Placental epithelial cell (primary cell): Measurements from ENCODE around the gene RGS16.

DNA sequence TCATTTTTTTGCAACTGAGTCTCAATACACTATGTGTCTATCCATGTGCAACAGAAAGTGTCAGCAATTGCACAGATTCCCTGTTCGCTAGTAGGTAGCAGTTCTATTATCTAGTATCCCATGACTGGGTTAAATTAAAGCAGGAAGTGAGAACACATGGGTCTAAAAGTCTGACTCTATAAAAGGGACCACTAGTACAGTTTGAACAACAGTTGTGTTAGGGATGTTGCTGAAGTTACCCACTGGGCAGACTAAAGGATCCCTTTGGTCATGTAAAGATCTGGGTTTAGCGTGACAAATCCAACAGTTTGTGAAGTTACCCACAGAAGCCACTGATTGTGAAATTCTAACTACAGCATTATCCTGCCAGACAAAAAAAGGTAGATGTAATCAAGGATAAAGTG lies 5.6 kb downstream of the QSOX1 start:
- CAGE, long polyA plus RNA, result no peak

DNA sequence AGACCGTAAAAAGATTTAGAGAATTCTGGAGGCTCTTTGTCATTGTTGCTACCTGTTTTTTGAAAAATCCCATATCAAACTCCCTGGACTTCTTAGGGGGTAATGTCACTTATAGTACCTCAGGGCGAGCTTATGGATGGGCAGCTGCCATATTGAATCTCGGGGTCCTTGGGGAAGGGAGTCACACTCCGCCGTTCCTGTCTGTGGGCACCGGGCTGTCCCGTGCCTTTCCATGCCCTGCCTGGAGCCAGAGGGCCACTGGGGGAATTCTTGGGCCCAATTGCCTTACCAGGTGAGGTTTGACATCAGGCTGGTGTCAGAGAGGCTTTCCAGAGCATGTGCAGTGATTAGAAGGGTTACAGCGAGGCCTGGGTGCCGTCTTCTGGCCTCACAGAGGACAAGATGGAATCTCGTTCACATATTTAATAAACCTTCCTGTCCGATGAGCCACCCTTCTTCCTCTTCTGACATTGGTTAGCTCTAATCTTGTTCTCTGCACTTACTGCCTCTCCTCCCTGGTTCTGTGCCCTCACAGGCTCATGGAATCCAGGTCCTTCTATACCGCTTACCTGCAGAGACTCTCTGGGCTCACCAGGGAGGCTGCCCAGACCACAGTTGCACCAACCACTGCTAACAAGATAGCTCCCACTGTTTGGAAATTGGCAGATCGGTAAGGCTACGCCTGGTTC lies 28.9 kb downstream of the QSOX1 start:
- CAGE, long polyA plus RNA, result no peak

DNA sequence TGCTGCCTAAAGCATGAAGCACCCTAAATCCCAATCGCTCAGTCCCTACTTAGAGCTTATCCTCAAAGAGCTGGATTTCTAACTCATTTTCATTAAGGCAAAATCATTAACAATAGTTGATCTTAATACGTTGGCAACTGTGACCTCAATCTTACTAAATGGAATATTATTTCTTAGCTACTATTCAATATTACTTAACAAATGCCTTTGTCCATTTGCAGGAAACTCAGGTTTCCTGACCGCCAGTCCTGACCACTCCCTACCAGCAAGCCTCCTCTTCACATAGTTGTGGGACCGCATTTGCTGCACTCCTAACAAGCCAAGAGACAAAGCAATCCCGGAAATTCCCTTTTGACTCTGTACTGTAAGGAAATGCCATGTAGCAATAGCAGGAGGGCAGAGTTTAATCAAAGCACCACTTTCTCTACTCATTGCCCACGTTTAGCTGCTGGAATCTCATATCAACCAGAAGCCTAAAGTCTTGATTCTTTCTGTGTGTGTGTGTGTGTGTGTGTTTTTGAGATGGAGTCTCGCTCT lies 28.1 kb upstream of the ACBD6 start:
- CAGE, long polyA plus RNA, result no peak

- CAGE, long polyA plus RNA, result no peak
Observed at GRCh38 chr1:180542602-180542934, 40.2 kb upstream of the ACBD6 start.

- CAGE, long polyA plus RNA, result no peak
Observed at GRCh38 chr1:180948115-180948741, 35.5 kb downstream of the KIAA1614 start.

DNA sequence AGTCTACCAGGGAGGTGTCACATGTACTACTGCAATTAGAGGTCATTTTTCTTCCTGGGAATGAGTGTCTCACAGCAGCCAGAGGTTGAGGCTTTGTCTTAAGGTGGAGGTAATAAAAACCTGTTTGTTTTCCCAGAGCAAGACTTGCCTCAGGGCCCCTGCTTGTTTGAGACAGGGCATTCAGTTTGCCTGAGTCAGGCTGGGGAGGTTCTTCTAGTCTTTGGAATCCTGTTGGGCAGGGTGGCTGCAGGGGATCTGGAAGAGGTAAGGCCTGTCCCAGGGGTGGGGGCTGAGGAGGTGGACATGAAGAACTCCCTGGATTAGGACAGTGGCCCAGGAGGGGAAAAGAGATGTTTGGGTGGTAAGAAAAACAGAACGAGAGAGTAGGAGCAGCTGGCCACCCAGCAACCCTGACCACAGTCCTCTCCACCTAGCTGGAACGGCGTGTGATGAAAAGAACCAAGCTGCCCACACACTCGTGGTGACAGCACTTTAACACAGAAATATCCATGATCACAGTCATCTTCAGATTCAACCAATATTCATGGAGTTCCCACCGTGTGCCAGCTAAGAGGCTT lies 30.9 kb downstream of the IER5 start:
- CAGE, long polyA plus RNA, result no peak

- CAGE, long polyA plus RNA, result no peak
Observed at GRCh38 chr1:181147909-181148383, 59.4 kb downstream of the IER5 start.

- CAGE, long polyA plus RNA, result no peak
Observed at GRCh38 chr1:181149352-181150094, 61.0 kb downstream of the IER5 start.

DNA sequence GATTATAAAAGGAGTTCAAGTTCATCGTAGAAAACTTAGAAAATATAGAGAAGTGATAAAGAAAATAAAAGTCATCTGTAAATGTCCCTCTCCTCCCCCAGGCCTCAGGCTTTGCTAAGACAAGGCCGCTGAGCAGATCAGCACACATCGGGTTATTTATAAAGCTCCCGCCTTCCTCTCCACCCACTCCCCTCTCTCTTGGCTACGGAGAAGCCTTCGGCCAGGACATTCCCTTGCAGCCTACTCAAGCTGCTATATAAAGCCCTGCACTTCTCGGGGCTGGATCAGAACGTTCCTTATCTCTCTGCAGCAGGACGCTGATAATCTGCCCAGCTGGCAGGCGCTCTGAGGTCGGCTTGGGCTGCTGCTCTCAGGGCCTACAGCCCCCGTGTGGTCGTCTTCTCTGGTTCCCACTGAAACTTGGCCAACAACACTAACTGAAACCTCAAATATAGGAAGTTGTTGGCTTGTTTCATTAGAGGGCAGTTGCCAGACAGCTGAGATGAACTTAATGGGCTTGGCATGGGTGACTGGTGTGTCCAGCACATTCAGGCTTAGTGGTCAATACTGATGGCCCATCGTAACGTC lies 64.4 kb downstream of the IER5 start:
- CAGE, long polyA plus RNA, result no peak

GRCh38 chr1:181159289-181159789 lies 70.8 kb downstream of the IER5 start:
- CAGE, long polyA plus RNA, result no peak

- CAGE, long polyA plus RNA, result no peak
Observed at GRCh38 chr1:182169177-182169774, 107.8 kb upstream of the ZNF648 start.

DNA sequence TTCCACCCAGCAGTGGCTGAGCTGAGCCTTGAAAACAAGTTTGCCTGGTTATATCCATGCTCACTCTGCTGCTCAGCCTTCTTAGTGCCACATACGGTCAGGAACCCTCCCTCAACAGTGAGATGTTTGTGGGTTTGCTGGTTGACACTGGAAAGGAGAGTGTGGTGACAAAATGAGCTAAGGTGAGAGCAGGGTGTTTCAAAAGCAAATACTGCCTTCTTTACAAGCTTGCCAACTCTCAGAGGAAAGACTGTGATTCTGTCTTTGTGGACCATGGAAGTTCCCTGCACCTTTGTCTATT lies 119.8 kb upstream of the ZNF648 start:
- CAGE, long polyA plus RNA, result no peak

DNA sequence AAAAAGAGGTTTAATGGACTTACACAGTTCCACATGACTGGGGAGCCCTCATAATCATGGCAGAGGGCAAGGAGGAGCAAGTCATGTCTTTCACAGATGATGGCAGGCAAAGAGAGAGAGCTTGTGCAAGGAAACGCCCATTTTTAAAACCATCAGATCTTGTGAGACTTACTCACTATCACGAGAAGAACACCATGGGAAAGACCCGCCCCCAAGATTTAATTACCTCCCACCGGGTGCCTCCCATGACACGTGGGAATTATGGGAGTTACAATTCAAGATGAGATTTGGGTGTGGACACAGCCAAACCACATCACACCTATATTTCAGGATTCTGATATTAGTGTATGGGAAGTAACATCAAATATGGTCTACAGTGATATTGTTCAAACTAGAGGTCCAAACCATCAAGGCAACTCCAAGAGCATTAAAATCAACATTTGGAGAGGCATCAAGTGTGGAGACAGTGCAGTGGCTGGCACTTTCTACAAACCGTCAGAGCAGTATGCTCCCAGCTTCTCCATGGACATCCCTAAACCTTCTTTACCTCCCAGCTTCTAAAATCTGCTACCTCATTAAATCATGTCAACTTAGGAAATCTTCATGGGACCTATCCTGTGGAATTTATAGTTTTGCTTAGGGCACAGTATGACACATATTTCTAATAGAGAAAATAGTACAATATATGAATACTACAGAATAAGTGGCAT lies 99.1 kb downstream of the GLUL start:
- CAGE, long polyA plus RNA, result no peak

- CAGE, long polyA plus RNA, result no peak
Observed at GRCh38 chr1:182299899-182300420, 91.6 kb downstream of the GLUL start.

GRCh38 chr1:182300845-182301261 lies 90.7 kb downstream of the GLUL start:
- CAGE, long polyA plus RNA, result no peak

DNA sequence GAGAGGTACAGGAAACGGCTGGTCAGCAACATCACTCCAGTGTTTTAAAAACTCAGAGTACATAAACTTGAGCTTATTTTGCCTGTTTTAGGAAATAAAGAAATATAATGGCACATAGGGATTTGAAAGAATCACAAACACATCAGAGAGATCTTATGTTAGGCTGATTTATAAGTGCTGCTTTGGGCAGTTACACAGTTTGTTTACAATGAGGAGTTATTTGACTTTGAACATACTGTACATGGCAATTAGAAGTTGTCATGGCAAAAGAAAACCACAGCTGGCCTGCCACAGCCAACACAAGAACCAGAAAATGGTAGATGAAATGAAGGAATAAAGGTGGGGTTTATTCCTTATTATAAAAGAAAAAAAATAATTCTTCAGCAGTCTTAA lies 8.9 kb downstream of the GLUL start:
- CAGE, long polyA plus RNA, result no peak

DNA sequence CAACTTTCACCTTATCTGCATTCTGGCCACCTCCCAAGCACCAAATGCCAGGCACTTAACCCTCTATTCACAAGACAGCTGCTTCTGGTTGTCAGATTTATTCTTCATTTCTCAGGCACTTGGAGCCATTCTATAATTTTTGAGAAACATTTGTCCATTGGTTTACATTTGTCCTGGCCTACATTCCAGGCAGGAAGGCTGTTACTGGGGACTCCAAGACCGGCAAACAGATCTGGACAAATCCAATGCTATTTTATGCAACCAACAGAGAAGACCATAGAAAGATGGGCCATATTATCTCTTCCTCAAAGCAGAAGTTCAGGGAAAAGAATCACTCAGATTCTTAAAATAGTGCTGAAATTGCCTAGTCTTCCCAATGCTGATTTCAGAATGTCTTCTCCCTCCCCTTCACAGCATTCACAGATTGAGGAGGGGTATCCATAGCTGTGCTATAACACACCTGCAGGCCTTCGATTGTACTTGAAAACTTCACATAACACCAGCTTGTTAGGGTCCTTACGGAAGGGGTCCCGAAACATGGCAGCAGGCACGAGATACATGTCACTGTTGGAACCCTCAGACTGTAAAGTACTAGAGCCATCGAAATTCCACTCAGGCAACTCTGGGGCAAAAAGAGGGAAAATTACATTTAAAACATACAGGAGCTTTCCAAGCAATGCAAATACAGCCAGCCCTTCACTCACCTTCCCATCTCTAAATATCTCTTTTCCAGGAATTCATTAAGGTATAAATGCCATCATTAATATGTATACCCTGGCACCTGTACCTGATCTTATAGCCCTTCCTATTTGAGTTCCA lies 4.7 kb downstream of the GLUL start:
- CAGE, long polyA plus RNA, result no peak

DNA sequence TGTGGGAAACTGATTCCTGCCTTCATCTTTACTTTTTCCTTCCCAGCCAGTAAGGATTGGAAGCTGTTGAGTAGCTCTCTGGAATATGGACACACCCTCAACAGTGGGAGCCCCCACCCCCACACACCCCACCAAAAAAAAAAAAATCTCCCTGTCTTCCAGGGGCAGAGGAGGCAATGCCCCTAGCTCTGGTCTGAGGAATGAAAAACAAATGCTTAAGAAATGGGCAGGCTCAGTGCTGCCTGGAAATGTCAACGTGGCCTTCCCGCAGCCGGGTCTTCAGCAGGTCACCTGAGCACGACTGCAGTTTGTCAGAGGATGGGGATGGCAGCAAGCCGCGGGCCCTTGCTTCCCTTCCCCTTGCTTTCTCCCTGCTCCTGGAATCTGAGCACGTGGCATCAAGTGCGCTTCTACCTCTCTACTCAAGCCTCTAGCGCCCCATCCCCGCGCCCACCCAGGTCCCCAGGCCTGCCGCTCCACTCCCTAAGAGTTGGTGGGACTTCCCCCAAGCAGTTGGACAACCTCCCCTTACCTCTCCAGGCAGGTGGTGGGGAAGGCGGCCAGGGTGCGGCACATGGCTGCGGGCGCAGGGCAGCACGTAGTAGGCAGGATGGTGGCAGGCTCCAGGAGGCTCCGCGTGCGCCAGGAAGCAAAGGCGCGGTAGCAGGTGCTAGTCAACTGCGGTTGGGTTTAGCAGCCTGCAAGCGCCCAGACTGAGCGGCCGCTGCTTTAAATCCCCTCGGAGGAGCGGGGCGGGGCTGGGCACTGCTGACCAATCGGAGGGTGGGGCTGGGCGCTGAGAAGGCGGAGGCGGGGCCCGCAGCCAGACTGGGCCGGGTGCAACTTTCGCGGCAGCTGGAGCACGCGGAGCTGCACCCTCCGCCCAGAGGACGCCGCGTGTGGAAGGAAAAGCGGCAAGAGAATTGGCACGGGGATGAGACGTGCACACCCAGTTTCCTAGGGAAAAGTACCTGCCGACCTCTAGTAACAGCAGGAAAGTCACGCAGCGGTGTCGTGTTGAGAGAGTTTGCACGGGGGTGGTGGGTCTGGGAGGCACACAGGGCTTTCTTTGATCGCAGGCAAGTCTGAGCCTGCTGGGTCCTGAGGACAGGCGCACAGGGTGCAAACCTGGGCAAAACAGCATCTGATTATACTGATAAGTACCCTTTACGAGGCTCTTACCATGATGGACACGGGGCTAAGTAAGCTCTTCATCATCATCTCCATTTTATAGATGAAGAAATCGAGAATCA lies at the start of gene RGS16:
Gene RGS16, minus strand, starts transcription at position 706 of the 1,253 bp plus-strand sequence.
- CAGE, long polyA plus RNA, result no peak

- CAGE, long polyA plus RNA, result no peak
Observed at GRCh38 chr1:182952499-182953050, 391 bp downstream of the SHCBP1L start.

GRCh38 chr1:183039806-183040958 lies 17.0 kb downstream of the LAMC1 start:
- CAGE, long polyA plus RNA, result no peak